Astrocyte (in vitro differentiated cells and primary cell): ENCODE measurements around the gene SATB2.

DNA sequence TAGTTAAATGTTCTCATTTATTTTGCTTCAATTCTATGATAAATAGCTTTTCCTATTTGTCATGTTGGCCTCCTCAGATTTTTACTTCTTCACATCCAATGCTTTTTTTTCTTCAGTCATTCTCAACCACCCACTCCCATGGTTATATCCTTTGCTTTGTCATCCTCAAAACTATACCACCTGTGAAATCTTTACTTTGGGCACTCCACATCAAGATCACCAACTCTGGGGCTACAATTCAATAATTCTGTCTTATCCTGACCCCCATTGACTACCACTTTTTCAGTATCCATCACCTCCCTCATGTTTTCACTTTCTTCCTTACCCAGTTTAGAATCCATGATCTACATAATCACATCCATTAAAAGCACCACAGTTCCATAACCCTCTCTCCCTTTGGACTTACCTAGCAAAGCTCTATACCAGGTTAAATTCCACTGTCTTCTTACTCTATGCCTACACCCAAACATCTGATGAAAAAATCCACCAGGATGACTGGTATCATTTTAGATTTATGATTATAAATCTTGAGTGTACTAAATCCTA, 54.5 kb upstream of the PGAP1 start:
- PRO-cap = no peak

DNA sequence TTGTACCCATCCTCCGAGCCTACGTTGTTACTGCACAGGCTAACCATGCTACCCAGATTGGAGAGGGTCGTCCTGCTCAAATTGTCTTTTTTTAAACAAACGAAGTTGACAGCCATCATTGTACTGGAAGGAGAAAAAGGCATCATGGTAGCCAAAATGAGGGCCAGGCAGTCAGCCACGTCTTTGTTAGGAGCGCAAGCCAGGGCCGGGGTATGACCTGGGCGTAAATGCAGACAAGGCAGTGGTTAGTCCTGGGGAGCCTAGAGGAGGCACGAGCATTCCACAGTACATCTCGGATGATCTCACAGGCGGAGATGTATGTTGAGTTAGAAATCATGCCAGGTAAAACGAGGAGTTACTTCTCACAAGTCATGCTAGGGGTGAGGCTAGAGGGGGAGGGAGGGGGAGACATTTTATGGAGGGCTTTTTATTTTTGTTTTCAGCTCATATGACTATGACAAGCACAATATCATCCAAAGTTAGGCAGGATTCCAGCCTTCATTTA, 64.3 kb upstream of the PGAP1 start:
- PRO-cap = no peak
- RRBS, 2 experiments = no CpG with 5 or more reads among the region's 12 CpGs

- PRO-cap = no peak
- RRBS, 2 experiments = no CpG with 5 or more reads among the region's 3 CpGs
Measured at GRCh38 chr2:197011879-197012251, 85.4 kb upstream of the PGAP1 start.

- PRO-cap = no peak
- RRBS, 2 experiments = 22 to 29% methylated on average over 14 of the region's 51 CpGs
Measured at GRCh38 chr2:197163867-197165021, 146.3 kb downstream of the ANKRD44 start.

GRCh38 chr2:197211857-197212217, 98.7 kb downstream of the ANKRD44 start:
- PRO-cap = no peak
- RRBS, 2 experiments = no CpG with 5 or more reads among the region's 4 CpGs

DNA sequence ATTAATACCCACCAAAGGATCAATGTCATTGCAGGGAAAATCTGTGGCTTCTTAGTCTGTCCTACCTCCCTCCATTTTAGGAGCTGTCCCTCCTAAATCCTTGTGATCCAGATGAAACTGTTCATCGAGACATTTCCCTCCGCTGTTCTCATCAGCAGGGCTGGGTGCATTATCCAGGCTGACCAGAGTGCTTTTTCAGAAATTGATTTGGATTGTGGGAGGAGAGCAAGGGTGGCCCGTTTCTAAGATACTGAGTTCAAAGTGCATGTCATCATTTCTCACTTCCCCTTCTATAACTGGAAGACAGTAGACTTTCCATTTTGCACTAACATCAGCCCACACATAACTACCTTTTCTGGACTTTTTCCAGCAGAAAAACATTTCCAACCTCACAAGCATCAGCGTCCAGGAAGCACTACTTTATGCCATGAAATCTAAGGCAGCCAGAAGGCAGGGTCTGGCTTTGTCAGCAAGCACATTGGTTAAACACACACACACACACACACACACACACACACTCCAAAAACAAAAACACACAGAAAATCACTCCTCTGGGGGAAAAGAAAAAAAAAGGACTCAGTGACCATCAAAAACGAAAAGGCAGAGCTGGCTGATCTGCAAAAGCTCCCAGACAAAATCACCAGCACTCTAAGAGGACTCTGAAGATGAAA, 94.1 kb downstream of the ANKRD44 start:
- PRO-cap = no peak
- RRBS, 2 experiments = no CpG with 5 or more reads among the region's 5 CpGs

- PRO-cap = no peak
- RRBS, 2 experiments = no CpG with 5 or more reads among the region's 11 CpGs
Measured at GRCh38 chr2:197279711-197280571, 30.6 kb downstream of the ANKRD44 start.

DNA sequence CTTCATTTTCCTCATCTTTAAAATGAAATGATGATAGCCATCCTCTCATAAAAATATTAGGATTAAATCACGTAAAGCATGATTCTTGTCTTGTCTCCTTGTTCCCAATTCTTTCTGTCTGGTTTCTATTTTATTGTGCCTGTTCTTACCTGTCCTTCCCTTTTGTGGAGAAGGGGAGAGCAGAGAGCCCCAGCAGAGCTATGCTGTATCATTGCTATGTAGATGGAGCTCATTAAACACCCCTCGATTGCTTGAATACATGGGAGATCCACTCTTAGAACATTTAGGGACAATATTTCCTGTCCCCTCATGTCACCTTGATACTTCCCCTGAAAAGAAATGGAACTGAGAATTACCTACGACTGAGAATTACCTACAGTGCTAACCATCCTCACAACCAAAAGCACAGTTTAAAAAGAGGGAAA, 9.5 kb downstream of the ANKRD44 start:
- PRO-cap = no peak
- RRBS, 2 experiments = no CpG with 5 or more reads among the region's 3 CpGs

GRCh38 chr2:197328555-197328891, 17.9 kb upstream of the ANKRD44 start:
- PRO-cap = no peak
- RRBS, 2 experiments = no CpG with 5 or more reads among the region's 4 CpGs

DNA sequence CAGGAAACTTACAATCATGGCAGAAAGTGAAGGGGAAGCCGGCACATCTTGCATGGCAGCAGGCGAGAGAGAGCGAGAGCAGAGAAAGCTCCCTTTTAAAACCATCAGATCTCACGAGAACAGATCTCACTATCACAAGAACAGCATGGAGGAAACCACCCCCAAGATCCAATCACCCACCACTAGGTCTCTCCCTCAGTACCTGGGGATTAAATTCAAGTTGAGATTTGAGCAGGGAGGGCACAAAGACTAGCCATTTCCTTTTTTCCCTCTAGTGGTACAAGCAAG, 45.5 kb upstream of the ANKRD44 start:
- PRO-cap = no peak
- RRBS, 2 experiments = no CpG with 5 or more reads among the region's 4 CpGs

GRCh38 chr2:197500502-197500898, 321 bp downstream of the HSPE1 start:
- PRO-cap = no peak
- RRBS, 2 experiments = no CpG with 5 or more reads among the region's 23 CpGs

GRCh38 chr2:197532690-197532890, 16.7 kb downstream of the MOB4 start:
- PRO-cap = no peak
- RRBS, 2 experiments = no CpG with 5 or more reads among the region's 2 CpGs

- PRO-cap = no peak
- RRBS, 2 experiments = no CpG with 5 or more reads among the region's 3 CpGs
Measured at GRCh38 chr2:197581887-197582310, 66.0 kb downstream of the MOB4 start.

GRCh38 chr2:197708258-197709014, 3.3 kb downstream of the MARS2 start:
- PRO-cap = no peak
- RRBS, 2 experiments = no CpG with 5 or more reads among the region's 4 CpGs

GRCh38 chr2:198146449-198147287, 342.3 kb downstream of the PLCL1 start:
- PRO-cap = no peak
- RRBS, 2 experiments = no CpG with 5 or more reads among the region's 4 CpGs

GRCh38 chr2:198494909-198495362, 690.5 kb downstream of the PLCL1 start:
- PRO-cap = no peak
- RRBS, 2 experiments = no CpG with 5 or more reads among the region's 1 CpG

- PRO-cap = no peak
- RRBS, 2 experiments = no CpG with 5 or more reads among the region's 2 CpGs
Measured at GRCh38 chr2:199368348-199368930, 89.3 kb downstream of the SATB2 start.

- PRO-cap = unidirectional peak, minus-strand start at chr2:199457939
- RRBS, 2 experiments = 2% methylated on average over 21 of the region's 31 CpGs
Measured at GRCh38 chr2:199457741-199458123, at the start of gene SATB2. TSS of gene SATB2 (minus strand) at chr2:199457939.

DNA sequence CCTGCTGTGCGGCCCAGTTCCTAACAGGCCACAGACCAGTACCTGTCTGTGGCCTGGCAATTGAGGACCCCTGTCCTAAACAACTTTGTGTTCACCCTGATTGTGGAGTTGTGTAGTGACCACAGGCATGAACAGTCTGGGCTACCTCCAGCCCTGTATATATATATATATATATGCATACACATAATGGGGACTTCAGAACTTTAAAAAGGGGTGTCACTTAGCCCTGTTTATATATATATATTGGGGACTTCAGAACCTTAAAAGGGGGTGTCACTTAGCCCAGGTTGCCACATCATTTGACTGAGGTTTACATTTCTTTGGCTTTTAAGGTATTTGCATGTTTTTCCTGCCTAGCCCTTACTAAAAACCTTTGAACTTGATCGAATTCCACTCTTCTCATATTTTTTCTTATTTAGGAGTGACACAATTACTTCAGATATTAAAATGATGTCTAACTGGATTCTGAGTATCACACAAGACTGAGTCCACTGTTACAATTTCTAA, 64.8 kb downstream of the FTCDNL1 start:
- PRO-cap = no peak
- RRBS, 2 experiments = no CpG with 5 or more reads among the region's 2 CpGs

DNA sequence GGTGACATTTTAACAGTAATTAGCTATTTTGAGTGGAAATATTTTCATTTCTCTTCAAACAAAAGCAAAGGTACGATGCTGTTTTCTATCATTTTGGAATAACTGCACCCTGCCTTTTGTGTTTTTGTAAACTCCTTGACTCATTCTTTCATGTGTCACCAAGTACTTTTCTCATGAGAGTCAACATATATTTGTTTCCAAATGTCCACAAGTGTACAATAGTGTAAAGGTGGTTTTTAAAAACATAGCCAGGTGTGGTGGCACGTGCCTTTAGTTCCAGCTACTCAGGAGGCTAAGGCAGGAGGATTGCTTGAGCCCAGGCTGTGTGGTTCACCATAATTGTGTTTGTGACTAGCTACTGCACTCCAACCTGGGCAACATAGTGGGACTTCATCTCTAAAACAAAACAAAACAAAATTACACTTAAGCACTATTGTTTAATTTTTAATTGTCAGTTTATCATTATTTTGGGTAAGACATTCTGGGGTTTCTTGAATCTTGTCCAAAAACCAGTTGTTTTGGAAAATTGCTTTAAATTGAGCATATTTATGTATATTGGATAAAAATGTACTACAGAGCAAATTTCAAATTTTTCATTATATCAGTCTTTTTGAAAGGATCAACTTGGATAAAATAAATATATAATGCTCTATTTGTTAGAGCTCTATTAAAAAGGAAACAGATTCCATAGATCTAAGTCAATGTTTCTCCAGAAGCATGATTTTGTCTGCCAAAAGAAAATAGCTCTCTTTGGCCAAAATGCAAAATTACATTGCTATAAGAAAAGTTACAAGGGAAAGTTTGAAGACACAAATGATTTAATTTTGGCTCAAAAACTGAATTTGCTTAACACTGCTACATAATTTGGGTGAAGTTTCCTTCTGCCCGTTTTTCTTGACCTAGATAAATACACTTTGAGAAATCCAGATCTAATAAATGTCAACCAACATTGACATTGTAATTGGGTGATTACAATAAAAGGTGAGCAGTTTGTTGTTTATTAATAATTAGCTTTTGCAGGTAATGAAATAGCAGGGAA, 15.5 kb downstream of the C2orf69 start:
- PRO-cap = no peak
- RRBS, 2 experiments = no CpG with 5 or more reads among the region's 3 CpGs